Testis (tissue), 5 donors: ENCODE measurements around the gene CHST10.

- PRO-cap, 3 experiments, result no peak in any of the 3 experiments
- RAMPAGE, long total RNA, 2 experiments, result no peak in any of the 2 experiments
- RRBS, result no CpG with 5 or more reads among the region's 10 CpGs
These were observed 29.2 kb downstream of the UNC50 start for GRCh38 chr2:98637350-98638214.

DNA sequence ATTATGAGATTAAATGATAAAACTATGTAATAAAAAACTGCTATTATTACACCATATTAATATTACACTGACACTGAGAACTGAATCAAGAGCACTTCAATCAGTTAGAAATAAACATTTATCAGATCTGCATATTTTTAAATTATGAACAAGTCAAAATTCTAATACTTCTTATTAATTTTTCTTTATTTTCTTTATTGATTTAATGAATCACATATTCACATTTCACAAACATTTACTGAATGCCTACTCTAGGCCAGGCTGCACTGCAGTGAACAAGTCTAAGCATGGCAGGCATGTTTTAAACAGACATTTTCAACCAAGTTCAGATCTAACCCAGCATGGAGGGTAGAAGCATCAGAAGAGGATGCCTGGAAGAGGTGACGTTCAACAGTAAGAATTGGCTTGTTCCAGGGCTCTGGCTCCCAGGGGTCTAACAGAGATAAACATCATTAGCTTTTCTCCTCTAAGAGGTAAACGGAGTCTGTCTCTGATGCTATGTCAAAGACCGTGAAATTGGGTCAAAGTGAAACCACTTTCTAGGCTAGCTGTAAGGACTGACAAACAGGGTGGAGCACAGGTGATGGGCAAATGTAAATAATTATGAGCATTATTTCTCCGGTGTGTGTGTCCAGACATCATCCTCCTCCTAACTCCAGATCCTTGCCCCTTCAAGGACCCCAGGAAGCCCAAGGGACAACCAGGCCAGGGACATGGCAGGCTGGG lies 50.5 kb downstream of the UNC50 start:
- PRO-cap, 3 experiments, result no peak in any of the 3 experiments
- RAMPAGE, long total RNA, 2 experiments, result no peak in any of the 2 experiments
- RRBS, result no CpG with 5 or more reads among the region's 4 CpGs

GRCh38 chr2:98732462-98732742 lies 1.5 kb upstream of the MGAT4A start:
- PRO-cap, 3 experiments, result no peak in any of the 3 experiments
- RAMPAGE, long total RNA, 2 experiments, result no peak in any of the 2 experiments
- RRBS, result no CpG with 5 or more reads among the region's 2 CpGs

- PRO-cap, 3 experiments, result no peak in any of the 3 experiments
- RAMPAGE, long total RNA, 2 experiments, result no peak in any of the 2 experiments
- RRBS, result no CpG with 5 or more reads among the region's 17 CpGs
These were observed 40.9 kb upstream of the MGAT4A start for GRCh38 chr2:98771543-98772595.

- PRO-cap, 3 experiments, result peak in 1 of 3 experiments; most common minus-strand start chr2:98775295 (in 1)
- RAMPAGE, long total RNA, 2 experiments, result start-site peak on the minus strand in 1 of 2 experiments, at chr2:98775348-98775353 at its widest, 5 reads per replicate
- RRBS, result 35% methylated on average over 3 of the region's 11 CpGs
These were observed 44.3 kb upstream of the MGAT4A start for GRCh38 chr2:98775181-98775703.

- PRO-cap, 3 experiments, result no peak in any of the 3 experiments
- RAMPAGE, long total RNA, 2 experiments, result no peak in any of the 2 experiments
- RRBS, result no CpG with 5 or more reads among the region's 12 CpGs
These were observed 100.2 kb downstream of the CRACDL start for GRCh38 chr2:98835565-98836492.

- PRO-cap, 3 experiments, result no peak in any of the 3 experiments
- RAMPAGE, long total RNA, 2 experiments, result no peak in any of the 2 experiments
- RRBS, result no CpG with 5 or more reads among the region's 7 CpGs
These were observed 16.9 kb downstream of the TXNDC9 start for GRCh38 chr2:99319038-99319759.

GRCh38 chr2:99337726-99338696 lies 822 bp downstream of the EIF5B start:
- PRO-cap, 3 experiments, result peak in 2 of 3 experiments; most common plus-strand start chr2:99337846 (in 2); most common minus-strand start chr2:99338096 (in 2)
- RAMPAGE, long total RNA, 2 experiments, result no peak in any of the 2 experiments
- RRBS, result 1% methylated on average over 12 of the region's 43 CpGs

- PRO-cap, 3 experiments, result no peak in any of the 3 experiments
- RAMPAGE, long total RNA, 2 experiments, result no peak in any of the 2 experiments
- RRBS, result no CpG with 5 or more reads among the region's 5 CpGs
These were observed 68.1 kb downstream of the EIF5B start for GRCh38 chr2:99405214-99405801.

- PRO-cap, 3 experiments, result no peak in any of the 3 experiments
- RAMPAGE, long total RNA, 2 experiments, result no peak in any of the 2 experiments
- RRBS, result no CpG with 5 or more reads among the region's 7 CpGs
These were observed 70.4 kb downstream of the EIF5B start for GRCh38 chr2:99407301-99408251.

DNA sequence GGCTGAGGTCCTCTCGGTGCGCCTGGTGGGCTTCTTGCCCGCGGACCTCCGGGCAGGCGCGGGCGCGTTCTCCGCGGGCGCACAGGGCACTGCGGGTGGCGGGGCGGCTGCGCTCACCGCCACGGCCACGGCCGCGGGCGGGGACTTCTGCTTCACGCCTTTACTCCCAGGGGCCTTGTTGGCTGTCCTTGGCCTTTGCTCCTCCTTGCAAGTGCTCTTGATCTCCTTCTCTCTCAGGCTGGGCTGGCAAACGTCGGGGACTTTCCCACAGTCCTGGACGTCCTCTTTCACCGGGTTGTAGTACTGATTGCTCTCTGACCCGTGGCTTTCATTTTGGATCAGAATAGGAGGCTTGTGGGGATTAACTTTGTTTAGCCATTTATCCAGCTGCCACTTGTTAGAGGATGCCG lies 104.1 kb upstream of the REV1 start:
- PRO-cap, 3 experiments, result peak in 2 of 3 experiments; most common minus-strand start position 256 of the sequence (in 2)
- RAMPAGE, long total RNA, 2 experiments, result start-site peak on the minus strand in 1 of 2 experiments, centred at position 41 of the sequence, 21 reads per replicate
- RRBS, result 19% methylated on average over 8 of the region's 29 CpGs

- PRO-cap, 3 experiments, result no peak in any of the 3 experiments
- RAMPAGE, long total RNA, 2 experiments, result no peak in any of the 2 experiments
- RRBS, result no CpG with 5 or more reads among the region's 9 CpGs
These were observed 319.8 kb downstream of the AFF3 start for GRCh38 chr2:99822460-99823057.

- PRO-cap, 3 experiments, result no peak in any of the 3 experiments
- RAMPAGE, long total RNA, 2 experiments, result no peak in any of the 2 experiments
- RRBS, result 93% methylated on average over 3 of the region's 12 CpGs
These were observed 244.1 kb downstream of the AFF3 start for GRCh38 chr2:99898225-99898849.

- PRO-cap, 3 experiments, result no peak in any of the 3 experiments
- RAMPAGE, long total RNA, 2 experiments, result no peak in any of the 2 experiments
- RRBS, result no CpG with 5 or more reads among the region's 11 CpGs
These were observed 181.7 kb downstream of the AFF3 start for GRCh38 chr2:99960332-99961541.

GRCh38 chr2:100011450-100011960 lies 130.9 kb downstream of the AFF3 start:
- PRO-cap, 3 experiments, result no peak in any of the 3 experiments
- RAMPAGE, long total RNA, 2 experiments, result no peak in any of the 2 experiments
- RRBS, result no CpG with 5 or more reads among the region's 4 CpGs

DNA sequence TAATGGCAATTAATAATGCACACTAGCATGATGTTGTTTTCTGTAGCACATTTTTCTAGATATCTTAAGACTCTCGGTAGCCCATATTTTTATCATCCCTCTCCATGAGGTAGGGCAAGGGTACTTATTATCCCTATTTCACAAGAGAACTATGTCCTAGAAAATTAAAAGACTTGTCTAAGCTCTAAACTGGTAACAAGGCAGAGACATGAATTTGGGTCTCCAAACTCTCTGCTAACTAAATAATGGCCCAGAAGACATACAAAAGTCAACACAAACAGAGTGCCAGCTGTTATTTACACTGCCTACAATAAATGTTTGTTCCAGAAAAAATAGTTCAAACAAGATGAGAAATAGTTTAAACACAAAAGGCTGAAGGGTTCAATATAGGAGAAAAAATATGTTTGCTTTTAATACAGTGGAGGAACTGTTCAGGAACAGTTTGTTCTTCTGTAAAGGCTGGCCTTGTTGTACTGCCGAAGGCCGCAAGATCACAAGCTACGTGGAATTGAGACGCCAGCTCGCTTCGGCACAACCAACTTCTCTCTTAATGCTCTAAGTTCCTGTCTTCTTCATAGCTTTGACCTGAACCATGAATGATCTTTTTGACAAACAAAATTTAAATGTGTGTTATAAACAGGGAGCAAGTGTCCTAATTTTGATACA lies 74.6 kb downstream of the AFF3 start:
- PRO-cap, 3 experiments, result peak in 2 of 3 experiments; most common plus-strand start position 496 of the sequence (in 2)
- RAMPAGE, long total RNA, 2 experiments, result no peak in any of the 2 experiments
- RRBS, result no CpG with 5 or more reads among the region's 7 CpGs

DNA sequence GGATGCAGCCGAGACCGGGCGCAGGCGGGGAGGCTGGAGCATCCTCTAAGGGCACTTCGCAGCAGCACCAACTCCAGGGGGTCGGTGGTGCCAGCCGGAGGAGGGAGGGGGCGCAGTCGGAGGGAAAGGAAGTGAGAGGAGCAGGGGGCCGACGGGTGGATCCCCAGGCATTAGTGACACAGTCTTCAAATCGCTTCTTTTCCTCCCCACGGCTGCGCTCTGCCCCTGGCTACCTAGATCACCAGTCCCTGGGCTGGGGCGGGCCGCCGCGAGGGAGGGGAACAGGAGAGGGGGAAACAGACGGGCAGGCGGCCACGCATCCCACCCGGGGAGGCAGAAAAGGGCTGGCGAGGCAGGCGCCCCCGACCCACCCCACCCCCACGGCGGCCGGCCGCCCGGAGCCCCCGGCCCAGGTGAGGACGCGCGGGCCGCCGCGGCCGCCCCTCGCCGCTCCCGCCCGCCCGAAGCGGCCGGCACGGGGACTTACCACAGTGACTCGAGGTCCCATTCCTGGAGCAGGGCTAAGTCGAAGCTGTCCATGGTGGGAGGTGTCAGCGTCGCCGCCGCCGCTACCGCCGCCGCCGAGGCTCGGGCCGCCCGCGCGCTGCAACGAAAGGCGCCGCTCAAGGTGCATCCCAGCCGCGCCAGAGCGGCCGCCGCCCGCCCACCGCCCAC lies 38.3 kb downstream of the AFF3 start:
- PRO-cap, 3 experiments, result no peak in any of the 3 experiments
- RAMPAGE, long total RNA, 2 experiments, result start-site peak on the minus strand in 1 of 2 experiments, centred at position 607 of the sequence, 19 reads per replicate
- RRBS, result no CpG with 5 or more reads among the region's 72 CpGs

DNA sequence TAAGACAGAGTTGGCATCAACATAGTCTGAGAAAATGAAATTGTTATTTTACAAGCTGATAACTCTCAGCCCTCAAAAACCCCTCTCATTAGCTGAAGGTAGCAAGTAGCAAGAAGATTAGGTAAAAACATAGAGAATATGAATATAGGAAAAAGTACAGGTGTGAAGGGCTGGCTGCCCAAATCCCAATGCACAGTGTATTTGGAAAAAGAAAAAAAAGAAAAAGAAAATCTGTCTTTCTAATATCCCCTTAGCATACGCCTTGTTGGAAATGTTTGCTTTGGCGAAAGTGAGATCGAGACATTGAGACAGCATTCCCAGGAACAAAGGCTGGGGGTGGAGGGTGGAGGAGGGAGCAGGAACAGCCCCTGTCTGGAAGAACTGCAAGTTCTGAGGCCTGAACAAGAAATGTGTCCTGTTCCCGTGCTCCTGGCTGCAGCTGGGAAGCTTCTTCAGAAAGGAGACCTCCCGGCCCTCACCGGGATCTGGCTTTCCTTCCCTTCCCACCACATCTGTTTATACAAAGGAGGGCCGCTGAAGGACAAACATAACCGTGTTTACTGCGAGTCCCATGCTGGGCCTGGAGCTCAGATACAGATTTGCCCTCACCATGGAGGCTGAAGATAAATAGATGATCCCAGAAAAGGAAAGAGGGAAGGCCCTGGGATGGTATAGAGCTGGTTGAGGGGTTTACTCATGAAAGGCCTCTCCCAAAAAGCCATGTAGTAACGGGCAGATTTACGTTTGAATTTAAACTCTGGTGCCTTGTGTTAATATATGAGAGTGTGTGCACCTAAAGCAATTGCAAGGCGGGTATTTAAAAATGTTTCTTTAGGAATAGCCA lies 35.9 kb downstream of the AFF3 start:
- PRO-cap, 3 experiments, result no peak in any of the 3 experiments
- RAMPAGE, long total RNA, 2 experiments, result no peak in any of the 2 experiments
- RRBS, result no CpG with 5 or more reads among the region's 12 CpGs

DNA sequence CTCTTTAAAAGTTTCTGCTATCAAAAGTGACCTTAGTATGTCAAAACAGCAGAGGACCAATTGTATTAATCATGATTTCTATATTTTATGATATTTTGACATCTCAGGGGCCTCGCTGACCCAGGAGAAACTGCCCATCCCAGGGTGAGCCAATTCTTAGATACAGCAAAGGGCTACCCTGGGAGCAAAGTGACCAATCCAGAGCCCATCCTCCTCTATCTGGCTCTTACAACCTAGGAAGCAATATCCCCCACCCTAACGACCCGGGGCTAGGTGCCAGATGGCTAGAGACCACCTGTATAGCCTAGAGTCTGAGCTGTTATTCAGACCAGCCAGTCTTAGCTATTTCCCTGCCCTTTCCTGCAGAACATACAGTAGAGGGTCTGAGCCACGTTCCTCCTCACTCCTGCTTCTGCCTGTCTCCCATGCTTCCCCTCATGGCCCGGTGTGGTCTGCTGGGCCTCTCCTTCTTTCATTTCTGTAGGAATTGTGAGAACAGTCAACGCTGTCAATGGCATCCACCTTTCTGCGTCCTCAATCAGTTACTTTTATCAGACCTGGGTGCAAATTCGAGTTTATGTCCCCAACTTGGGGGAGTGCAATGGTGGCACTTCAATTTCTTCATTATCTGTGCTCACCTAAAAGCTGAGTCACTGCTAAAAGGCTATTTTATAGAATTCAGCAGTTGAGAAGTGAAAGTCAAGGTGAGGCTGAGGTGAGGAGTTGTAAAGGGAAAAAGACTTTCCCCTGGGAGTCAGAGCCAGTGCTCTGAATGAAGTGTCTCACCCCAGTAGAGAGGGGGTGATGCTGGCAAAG lies 42.6 kb downstream of the LONRF2 start:
- PRO-cap, 3 experiments, result no peak in any of the 3 experiments
- RAMPAGE, long total RNA, 2 experiments, result no peak in any of the 2 experiments
- RRBS, result no CpG with 5 or more reads among the region's 8 CpGs

DNA sequence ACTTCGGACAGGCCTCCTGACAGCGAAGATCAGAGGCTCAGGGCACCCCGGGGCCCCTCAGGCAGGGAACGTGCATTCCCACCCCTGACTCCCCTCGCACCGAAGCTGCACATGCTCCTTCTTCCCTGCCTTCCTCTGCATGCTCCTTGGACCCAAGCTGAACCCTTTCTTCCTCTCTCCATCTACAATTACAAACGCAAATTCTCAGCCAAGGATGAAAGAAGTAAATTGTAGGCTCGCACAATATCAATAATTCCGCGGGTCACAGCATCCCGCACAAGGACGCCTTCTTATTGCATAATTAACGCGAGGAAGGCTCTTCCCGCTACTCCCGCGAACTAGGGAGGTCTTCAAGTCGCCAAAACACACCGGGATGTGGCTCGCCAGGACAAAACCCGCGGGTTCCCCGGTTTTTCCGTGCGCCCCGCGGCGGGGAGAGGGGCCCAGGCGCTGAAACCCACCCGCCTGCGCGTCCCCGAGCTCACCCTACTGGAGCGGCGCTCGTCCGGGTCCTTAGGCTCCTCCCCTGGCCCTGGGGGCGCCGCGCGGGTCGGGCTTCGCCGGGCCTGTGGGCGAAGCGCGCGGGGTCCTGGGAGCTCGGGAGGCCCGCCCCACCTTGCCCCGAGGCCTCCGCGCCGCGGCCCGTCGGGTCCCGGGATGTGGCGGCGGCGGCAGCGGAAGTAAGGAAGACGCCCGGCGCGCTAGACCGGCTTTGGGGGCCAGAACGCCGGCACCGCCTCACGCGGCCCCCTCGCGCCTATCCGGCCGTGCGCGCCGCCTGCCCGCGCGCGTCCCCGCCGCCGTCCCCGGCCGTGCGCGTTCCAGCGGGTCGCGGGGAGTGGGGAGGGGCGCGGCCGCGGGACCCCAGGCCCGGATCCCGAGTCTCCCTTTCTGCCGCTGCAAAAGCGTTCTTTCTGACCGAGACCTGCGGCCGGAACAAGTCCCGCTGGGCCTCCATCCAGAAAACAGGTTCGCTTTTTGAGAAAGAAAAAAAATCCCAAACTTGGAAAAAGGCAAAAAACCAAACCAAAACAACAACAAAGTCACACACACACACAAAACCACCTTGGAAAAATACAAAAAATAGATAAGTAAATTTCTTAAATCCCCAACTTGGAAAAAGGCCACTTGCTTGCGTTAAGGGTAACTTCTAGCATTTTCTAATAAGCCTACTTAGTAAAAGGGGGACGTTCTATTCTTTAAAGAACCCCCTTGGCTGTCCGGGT lies at the start of gene CHST10:
Gene CHST10, minus strand, starts transcription at position 780 of the 1,226 bp plus-strand sequence.
- PRO-cap, 3 experiments, result peak in 3 of 3 experiments; most common plus-strand start position 648 of the sequence (in 1); most common minus-strand start position 488 of the sequence (in 3)
- RAMPAGE, long total RNA, 2 experiments, result start-site peak on the plus strand in 1 of 2 experiments, centred at position 819 of the sequence, 6 reads per replicate
- RRBS, result 1% methylated on average over 70 of the region's 109 CpGs